Iris pigment epithelial cell (primary cell): ENCODE data around the gene RABEPK.

DNA sequence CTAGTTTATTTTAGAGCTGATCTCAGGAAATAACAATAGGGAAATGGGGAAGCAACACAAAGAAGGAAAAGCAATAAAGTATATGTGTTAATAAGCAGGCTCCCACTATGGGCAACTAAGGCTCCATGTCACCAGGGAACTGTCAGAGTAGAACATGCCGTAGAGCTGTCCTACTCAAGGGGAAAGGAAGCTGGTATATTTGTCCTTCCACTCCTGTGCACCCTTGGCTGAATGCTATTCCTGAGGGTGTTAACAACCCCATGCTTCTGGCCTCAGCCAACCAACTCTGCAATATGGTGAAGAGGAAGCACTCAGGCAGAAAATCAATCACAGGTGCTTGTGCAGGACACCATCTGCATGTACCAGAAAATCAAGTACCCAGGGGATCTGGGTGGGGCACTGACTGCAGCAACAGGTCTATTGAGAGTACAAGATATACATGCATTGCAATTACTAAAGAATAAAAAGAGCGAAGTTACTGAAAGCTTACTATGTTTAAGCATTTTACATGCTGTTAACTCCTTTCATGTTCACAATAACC lies 51.4 kb upstream of the NEK6 start:
- RRBS = no CpG with 5 or more reads among the region's 2 CpGs

GRCh38 chr9:124262216-124263181 lies 4.8 kb downstream of the NEK6 start:
- RRBS = no CpG with 5 or more reads among the region's 15 CpGs

DNA sequence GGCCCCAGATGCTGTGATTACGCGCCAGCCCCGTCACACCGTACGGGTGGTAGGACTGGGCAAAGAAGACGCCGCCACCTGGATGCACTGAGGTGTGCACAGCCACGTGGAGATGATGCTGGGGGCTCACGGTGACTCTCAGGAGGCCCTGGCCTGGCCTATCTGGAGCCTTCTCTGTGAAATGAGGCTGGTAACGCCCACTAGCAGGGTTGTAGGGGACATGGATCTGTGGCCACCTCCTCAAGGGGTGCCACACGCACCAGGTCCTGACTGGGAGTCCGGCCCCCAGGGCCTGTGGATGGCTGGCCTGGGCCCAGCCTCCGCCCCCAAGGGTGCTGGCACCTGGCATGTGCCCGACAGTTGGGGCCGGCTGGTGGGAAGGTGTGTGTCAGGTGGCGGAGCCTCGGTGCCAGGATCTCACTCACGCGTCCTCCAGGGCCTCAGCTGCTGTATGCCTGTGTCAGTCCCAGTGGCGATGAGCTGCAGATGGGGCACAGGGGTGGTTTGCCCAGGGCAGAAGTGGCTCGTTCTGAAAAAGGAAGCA lies 32.4 kb downstream of the NEK6 start:
- RRBS = no CpG with 5 or more reads among the region's 21 CpGs

GRCh38 chr9:124309572-124310130 lies 51.9 kb downstream of the NEK6 start:
- RRBS = 9% methylated on average over 4 of the region's 18 CpGs

DNA sequence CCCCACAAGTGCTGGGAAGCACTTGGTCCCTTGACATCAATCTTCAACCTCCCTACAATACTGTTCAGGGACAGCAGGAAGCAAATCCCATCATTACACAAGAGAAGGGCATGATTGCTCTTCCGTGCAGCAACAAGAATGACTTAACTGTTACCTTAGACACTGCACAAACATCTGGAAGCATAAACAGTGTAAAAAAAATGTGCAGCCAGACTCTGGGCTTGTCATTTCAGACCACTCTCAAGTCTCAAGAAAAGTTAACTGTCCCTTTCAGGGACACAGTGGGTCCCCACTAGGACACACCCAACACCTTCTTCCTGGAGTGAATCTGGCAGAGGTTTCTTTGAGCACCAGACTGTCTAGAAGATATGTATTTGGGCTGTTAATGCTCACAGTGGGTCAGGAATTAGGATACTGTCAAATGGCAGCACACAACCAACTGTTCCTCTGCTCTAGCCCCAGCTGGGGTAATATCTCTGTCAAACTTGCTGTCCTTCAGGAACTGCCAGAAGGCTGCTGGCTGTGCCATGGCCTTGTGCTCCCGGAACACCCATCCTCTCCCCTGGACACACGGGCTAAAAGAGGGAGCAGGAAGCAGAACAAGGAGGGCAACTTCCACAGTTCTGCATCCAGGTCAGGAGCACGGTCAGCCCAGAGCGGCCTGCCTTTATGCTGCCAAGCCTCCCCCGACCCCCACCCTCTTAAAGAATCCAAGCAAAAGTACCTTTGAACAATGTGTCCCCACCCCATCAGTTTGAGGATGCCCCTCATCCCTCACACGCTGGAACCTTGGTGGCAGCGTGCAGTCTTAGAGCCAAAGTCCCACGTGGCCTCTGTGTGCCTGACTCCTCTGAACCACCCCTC lies 61.0 kb downstream of the PSMB7 start:
- RRBS = no CpG with 5 or more reads among the region's 9 CpGs

- RRBS = no CpG with 5 or more reads among the region's 4 CpGs
Measured at GRCh38 chr9:124711344-124712274, 59.5 kb downstream of the NR6A1 start.

- RRBS = 2% methylated on average over 12 of the region's 23 CpGs
Measured at GRCh38 chr9:124771499-124771978, 428 bp upstream of the NR6A1 start.

DNA sequence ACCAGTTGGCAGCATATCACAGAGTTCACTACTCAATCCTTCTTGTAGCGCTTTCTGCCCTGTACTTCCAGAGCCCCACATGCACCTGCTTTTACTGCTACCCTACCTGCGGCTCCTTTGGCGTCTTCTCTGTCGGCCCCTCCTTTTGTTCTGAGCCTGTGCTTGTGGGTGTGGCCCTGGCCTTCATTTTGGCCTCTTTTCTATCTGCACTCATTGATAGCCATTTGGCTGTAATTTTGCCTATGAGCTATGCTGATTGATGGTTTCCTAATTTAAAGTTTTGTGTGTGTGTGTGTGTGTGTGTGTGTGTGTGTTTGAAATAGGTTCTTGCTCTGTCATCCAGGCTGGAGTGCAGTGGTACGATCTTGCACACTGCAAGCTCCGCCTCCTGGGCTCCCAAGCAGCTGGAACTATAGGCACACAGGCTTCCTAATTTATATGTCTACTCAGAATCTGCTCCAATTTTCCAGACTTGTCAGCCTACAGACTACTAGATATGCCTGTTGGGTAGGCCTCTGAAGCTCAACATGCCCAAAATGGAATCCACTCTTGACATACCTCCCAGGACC lies 32.3 kb downstream of the ARPC5L start:
- RRBS = no CpG with 5 or more reads among the region's 6 CpGs

GRCh38 chr9:124941700-124942159 lies 847 bp upstream of the GOLGA1 start:
- RRBS = no CpG with 5 or more reads among the region's 21 CpGs

DNA sequence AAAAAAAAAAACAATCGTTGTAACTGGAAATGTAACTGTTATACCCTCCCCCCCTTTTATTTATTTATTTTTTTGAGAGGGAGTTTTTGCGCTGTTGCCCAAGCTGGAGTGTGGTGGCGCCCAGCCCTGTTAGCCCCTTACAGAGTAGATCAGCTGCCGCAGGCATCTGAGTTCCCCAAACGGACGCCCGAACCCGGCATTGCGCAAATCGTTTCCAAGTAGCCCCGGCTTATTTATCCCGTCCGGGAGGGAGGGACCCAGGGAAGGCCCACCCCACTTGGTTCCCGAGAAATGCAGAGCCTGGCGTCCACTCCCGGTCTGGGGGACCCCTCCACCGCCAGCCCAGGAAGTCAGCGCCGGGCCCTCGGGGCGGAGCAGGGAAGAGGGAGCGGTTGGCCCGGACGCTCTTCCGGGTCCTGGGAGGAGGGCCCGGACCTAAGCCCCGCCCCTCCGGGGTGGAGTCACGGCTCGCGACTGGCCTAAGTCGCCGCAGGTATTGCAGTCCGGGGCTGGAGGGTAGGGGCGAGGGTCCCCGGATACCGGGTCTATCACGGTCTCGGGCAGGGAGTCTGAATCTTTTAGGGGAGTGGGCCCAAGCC lies at the start of gene RABEPK:
Gene RABEPK (plus strand): TSS at position 458 of the 599 bp plus-strand sequence.
- RRBS = 2% methylated on average over 21 of the region's 39 CpGs

- RRBS = 12% methylated on average over 1 of the region's 7 CpGs
Measured at GRCh38 chr9:125473061-125473596, 211.5 kb downstream of the GAPVD1 start.

DNA sequence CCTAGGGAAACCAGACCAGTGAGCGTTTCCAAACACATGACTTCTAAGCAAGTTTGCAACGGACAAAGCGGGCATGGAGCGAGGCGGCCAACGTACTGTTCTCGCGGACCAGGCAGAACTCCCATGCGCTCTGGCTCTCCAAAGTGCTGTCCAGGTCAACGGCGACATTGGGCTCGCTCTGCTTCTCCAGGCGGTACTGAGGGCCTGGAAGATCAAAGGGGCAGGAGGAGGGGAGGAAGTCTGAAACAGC lies 200.9 kb downstream of the MAPKAP1 start:
- RRBS = no CpG with 5 or more reads among the region's 13 CpGs

DNA sequence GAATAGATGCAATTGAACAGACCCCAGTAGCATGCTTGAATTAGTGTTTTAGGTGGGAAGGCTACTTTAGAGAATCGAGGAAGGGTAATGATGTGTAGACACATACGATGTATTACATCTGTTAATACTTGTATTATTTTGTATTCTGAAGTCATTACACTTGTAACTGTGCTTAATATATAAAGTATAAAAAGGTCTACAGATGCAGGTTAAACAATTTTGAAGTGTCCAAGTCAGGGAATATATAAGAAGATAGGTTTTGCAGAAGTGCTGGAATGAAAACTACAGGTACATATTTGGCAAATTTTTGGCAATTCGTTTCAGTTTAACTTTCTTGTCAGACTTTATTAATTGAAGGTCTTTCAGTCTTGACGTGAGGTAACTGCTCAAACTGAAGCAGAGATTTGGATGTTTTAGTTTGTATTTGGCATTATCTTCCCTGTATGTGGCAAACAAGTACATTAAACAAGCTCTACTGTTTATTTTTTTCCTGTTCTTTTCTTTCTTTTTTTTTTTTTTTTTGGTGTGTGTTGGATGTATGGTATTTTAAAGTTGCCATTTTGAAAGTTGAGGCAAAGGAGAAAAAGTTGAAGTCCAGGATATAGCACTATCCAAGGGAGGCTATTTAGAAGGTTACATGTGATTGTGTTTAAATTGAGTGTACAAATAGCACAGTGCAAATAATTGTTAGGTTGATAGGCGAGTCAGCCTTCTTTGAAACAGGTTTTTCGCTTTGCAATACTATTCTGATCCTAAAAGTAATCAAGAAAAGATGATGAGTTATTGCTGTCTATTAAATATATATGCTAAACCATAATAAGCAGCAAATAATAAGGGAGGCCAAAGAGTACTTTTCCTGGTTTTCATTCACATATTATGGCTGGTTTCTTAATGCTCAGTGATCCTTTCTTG lies 2.1 kb downstream of the PBX3 start:
- RRBS = no CpG with 5 or more reads among the region's 6 CpGs

- RRBS = no CpG with 5 or more reads among the region's 7 CpGs
Measured at GRCh38 chr9:125786930-125788065, 40.1 kb downstream of the PBX3 start.

GRCh38 chr9:125829671-125830466 lies 82.7 kb downstream of the PBX3 start:
- RRBS = no CpG with 5 or more reads among the region's 8 CpGs

- RRBS = no CpG with 5 or more reads among the region's 5 CpGs
Measured at GRCh38 chr9:125929519-125929971, 182.4 kb downstream of the PBX3 start.

DNA sequence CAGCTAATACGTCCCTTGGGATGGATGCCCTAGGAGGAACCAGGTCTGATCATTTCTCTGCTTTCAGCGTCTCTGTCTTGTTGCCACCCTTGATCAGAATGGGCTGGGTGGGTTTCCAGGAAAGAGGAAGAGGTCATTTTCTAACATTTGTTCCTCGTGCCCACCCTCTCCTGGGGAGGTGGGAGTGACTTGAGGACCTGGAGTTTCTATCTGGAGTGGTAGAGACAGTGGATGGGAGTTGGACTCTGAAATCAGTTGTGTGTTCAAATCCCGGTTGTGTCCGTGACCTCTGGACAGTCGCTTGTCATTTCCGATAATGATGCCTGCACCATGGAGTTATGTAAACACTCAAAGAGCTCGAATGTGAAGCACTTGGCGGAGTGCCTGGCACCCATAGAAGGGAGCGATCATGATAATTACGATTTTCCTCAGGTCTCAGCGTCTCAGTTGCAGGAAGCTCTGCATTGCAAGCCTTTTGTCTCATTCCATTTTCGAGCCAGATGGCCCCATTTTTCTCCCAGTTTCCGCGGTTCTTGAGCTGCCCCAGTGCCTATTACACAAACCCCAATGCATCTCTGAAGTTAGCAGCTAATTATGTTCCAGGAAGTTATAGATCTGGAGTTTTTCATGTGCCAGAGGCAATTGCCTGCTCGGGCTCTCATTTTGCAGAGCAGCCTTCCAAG lies 175.6 kb upstream of the MVB12B start:
- RRBS = no CpG with 5 or more reads among the region's 16 CpGs

DNA sequence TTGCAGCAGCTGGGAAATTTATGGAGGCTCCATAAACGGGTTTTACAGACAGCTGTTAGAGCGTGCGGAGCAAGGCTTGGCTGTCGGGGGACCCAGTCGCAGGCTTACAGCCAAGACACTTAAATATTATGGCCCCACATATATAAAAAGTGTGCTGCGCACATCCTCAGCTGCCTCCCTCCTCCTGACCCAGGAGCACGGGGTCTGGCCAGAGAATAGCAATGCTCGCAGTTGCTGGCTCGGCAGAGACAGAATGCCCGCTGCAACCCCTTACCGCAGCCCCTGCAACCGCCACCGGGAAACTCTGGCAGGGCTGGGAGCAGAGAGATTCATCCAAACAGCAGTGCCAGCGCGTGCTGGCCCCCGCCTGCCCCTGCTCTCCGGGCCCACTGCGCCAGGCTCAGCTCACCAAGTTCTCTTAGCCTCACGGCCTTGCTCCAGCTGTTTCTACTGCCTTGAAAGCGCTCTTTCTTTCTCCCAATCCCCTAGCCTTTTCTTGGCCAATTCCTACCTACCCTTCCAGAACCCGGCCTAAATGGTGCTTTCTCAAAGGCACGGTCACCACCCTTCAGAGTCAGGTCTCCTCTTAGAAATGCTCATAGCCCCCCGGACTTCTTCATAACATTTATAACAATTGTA lies 28.2 kb upstream of the MVB12B start:
- RRBS = 66% methylated on average over 5 of the region's 23 CpGs

- RRBS = no CpG with 5 or more reads among the region's 3 CpGs
Measured at GRCh38 chr9:126325946-126326251, 730 bp upstream of the MVB12B start.

- RRBS = no CpG with 5 or more reads among the region's 16 CpGs
Measured at GRCh38 chr9:126471017-126471523, 142.7 kb upstream of the LMX1B start.